ENCODE data around the genes HSD17B1 and RETREG3.

GRCh38 chr17:42273509-42274355 lies 2.5 kb downstream of the STAT5B start:
- PRO-cap, 2 experiments = no peak in any of the 2 experiments

- PRO-cap, 2 experiments = no peak in any of the 2 experiments
Observed at GRCh38 chr17:42274356-42275204, 1.6 kb downstream of the STAT5B start.

DNA sequence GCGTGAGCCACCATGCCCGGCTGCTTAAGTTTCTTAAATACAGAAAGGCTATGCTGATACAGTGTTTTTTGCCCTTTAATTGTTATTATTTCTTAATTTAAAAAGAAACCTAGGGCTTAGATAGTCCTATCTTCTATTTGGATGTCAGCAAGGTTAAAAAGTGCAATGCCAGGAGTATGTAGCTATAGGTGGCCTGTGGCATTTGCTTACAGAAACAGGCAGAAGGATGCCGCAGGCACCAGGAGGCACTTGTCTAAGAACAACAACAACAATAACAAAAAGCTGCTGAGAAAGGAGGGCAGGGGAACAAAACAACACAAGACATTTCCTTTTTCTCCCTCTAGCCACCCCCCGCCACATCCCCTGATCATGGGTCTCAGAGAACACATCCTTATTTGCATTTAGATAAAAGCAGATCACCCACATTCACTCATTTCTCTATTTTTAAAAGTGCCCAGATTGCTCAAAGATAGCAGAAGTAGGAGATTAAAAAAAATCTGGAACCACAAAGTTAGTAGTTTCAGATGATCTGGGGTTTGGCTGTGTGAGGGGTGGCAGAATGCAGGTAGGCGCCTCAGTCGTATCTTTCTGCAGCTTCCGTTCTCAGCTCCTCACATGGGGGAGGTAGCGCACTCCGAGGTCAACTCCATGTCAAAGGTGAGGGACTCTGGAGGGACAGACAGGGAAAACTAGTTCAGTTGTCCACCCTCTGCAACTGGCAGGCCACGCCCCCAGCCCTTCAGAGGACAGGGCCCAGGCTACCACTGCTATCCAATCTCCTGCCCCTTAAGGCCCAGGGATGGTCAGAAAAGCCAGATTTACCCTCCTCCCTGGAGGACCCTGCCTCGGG lies 27.1 kb downstream of the STAT5A start:
- PRO-cap, 2 experiments = no peak in any of the 2 experiments

GRCh38 chr17:42422306-42422966 lies 620 bp downstream of the CAVIN1 start:
- PRO-cap, 2 experiments = no peak in any of the 2 experiments

GRCh38 chr17:42512264-42513152 lies 23.5 kb upstream of the NAGLU start:
- PRO-cap, 2 experiments = no peak in any of the 2 experiments

DNA sequence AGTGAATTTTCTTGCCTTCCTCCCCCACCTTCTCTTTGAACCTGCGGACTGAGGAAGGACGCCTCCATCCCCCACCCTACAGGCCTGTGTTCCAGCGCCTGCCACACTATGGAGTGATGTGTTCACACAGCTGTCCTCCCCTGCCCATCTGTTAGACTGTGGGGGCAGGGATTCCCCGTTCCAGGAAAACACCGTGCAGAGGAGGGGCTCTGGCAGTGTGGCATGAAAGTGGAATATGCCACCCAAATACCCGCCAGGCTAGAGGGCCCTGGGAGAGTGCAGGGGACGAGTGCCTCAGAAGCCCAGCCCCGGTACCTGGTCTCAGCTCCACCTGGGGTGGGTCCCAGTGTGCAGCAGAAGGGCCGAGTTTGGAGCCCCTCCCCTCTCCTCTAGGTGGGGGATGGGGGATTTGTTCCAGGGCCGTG lies 898 bp downstream of the NAGLU start:
- PRO-cap, 2 experiments = peak in 2 of 2 experiments; most common minus-strand start position 158 of the sequence (in 2)

DNA sequence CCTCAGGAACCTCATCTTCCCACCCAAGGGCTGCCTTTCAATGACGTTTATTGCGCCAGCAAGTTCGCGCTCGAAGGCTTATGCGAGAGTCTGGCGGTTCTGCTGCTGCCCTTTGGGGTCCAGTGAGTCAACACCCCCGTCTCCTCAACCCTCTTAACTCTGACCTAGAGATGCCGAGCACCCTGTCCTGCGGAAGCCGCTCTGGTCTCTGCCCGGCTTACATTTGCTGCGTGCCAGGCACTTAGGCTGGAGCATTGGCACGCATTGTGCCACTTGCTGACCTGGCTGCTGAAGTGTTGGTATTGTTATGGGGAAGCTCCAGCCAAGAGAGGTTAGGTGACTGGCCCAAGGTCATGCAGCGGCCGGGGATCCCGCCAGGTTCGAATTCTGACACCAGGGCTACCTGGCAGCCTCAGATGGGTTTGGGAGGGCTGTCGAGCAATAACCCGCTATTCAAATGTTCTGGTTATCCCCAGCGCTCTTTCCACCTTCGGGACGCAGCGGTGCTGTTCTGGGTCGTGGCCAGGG lies 5.1 kb upstream of the HSD17B1 start:
- PRO-cap, 2 experiments = peak in 1 of 2 experiments; most common plus-strand start position 348 of the sequence (in 1)

DNA sequence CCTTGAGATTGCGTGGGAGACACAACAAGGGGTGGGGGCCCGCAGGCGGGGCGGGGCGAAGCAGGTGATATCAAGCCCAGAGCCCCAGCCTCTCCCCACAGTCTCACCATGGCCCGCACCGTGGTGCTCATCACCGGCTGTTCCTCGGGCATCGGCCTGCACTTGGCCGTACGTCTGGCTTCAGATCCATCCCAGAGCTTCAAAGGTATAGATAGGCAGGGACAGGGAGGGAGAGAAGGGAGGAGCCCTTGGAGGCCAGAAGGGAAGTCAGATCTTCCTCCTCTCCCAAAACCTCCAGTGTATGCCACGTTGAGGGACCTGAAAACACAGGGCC lies at the start of gene HSD17B1:
HSD17B1 (plus strand) TSS at position 98 of the 334 bp plus-strand sequence.
- PRO-cap, 2 experiments = no peak in any of the 2 experiments

DNA sequence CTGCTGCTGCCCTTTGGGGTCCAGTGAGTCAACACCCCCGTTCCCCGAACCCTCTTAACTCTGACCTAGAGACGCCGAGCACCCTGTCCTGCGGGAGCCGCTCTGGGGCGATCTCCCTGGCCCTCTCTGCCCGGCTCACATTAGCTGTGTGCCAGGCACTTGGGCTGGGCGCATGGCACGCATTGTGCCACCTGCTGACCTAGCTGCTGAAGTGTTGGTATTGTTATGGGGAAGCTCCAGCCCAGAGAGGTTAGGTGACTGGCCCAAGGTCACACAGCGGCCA lies 1.1 kb downstream of the HSD17B1 start:
- PRO-cap, 2 experiments = no peak in any of the 2 experiments

- PRO-cap, 2 experiments = peak in 2 of 2 experiments; most common minus-strand start chr17:42609374 (in 2)
Observed at GRCh38 chr17:42608230-42609490, at the start of gene RETREG3. Gene RETREG3, minus strand, starts transcription at chr17:42609374.

- PRO-cap, 2 experiments = no peak in any of the 2 experiments
Observed at GRCh38 chr17:42670558-42671122, 6.2 kb downstream of the PLEKHH3 start.

DNA sequence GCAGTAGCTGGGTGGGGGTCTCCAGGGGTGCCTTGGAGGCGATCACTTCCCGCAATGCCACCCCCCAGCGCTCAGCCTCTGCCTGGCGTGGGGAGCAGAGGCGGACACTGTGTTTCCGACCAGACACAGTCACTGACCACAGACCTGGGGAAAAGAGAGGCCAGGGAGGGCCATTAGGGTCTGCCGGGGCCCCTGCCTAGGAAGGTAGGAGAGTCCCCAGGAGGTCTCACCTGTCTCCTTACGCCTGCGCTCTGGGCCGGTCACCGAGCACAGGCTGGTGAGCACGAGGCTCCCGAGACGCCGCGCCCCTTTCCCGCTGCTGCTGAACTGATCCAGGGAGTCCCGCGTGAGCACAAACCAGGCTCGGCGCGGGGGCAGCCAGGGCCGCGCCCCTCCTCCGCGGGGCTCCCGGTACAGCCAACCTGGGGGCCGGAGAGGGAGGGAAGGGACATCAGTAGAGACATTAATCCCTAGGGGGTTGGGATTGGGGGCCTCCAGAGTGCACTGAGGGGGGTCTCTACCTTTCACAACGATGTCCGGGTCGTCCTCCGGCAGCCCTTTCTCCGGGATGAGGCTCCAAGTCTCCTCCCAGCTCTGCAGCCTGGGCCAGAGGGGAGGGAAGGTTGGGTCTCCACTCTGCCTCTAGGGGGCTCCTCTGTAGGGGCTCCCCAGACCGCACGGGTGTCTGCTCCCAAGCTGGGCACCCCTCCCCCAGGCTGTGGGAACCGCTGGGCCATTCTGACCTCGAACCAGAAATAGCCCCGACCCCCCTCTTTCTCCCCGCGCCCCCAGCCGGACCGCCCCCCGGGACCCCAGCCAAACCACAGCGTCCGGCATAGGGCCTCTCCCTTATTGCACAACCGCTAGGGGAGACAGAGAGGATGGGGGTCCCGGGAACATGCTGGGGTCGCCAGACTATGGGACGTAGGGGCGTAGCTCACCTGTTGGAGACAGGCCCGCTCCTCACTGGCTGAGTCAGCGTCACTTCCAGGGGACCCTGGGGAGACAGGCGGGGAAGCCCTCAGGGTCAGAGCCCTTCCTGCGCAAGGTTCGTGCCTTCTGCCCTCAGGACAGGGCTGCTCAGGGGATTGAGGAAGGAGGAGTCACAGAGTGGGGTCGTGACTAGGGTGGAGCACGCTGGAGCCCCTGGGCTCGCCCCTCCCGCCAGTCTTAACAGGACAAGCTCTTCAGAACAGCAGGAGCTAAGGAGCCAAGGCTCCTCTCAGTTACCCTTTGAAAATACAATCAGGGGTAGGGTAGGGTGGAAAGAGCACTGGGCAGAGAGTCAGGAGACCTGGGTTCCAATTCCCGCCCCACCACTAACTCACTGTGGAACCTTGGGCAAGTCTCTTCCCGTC lies 2.9 kb downstream of the PLEKHH3 start:
- PRO-cap, 2 experiments = no peak in any of the 2 experiments

DNA sequence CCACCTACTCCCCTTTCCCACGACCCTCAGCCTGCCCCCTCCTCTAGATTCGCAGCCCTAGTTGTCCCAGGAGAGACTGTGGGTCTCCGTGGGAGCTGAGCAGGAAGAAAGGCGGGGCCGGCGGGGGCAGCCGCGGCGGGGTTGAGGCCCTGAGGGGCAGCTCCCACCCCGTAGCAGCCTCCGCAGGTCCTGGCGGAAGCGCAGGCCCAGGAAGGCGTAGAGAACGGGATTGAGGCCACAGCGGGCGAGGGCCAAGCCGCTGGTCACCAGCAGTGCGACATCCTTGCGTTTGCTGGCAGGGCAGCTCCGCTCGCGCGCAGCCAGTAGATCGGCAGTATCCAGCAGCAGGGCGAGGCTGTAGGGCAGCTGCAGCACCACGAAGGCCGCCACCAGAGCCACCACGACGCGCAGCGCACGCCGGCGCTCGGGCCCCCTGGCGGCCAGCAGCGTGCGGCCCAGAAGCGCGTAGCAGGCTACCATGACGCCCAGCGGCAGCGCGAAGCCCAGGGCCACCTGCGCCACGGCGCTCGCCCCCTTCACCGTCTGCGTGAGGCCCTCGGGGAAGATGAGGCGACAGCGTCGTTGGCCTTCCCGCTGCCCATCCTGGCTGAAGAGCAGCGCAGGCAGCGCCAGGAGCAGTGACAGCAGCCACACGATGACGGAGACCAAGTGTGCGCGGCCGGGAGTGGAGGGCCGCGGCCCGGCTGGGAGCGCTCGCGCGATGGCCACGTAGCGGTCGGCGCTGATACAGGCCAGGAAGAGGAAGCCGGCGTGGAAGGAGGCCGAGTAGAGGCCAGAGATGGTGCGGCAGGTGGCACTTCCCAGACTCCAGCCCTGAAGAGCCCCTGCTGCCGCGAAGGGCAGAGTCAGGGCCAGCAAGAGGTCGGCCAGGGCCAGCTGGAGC lies 1.9 kb downstream of the CCR10 start:
- PRO-cap, 2 experiments = no peak in any of the 2 experiments

- PRO-cap, 2 experiments = peak in 1 of 2 experiments; most common plus-strand start chr17:42773824 (in 1); most common minus-strand start chr17:42773800 (in 1)
Observed at GRCh38 chr17:42773643-42773981, 363 bp downstream of the VPS25 start.

GRCh38 chr17:42795449-42796348 lies 2.8 kb downstream of the COA3 start:
- PRO-cap, 2 experiments = no peak in any of the 2 experiments

GRCh38 chr17:43020058-43020587 lies 2.1 kb downstream of the VAT1 start:
- PRO-cap, 2 experiments = no peak in any of the 2 experiments

DNA sequence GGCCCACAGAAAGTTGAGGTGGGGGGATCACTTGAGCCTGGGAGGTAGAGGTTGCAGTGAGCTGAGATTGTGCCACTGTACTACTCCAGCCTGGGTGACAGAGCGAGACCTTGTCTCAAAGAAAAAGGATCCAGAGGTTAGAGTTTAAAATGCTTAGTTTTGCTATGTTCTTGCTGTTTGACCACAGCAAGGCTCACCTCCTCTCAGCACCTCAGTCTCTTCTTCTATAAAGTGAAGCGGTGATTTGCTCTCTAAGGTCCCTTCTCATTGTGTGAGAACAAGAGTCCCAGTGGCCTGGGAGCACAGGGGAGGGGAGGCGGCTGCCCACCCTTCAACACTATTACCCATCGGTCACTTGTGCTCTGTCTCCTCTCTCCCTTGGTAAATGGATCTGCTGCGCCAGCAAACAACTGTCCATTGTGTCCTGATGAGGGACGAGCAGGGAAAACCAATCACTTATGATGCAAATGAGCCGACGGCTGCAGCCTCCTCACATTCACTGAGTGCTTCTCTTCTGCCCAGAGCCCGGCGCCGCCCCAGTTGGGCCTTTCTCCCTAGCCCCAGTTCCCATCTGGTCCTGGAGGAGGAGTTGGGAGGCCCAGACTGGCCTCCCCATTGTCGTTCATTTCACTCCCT lies 11.1 kb downstream of the RND2 start:
- PRO-cap, 2 experiments = no peak in any of the 2 experiments

- PRO-cap, 2 experiments = no peak in any of the 2 experiments
Observed at GRCh38 chr17:43169404-43169804, 1.6 kb upstream of the NBR1 start.

GRCh38 chr17:43171795-43172310 lies 839 bp downstream of the NBR1 start:
- PRO-cap, 2 experiments = no peak in any of the 2 experiments

DNA sequence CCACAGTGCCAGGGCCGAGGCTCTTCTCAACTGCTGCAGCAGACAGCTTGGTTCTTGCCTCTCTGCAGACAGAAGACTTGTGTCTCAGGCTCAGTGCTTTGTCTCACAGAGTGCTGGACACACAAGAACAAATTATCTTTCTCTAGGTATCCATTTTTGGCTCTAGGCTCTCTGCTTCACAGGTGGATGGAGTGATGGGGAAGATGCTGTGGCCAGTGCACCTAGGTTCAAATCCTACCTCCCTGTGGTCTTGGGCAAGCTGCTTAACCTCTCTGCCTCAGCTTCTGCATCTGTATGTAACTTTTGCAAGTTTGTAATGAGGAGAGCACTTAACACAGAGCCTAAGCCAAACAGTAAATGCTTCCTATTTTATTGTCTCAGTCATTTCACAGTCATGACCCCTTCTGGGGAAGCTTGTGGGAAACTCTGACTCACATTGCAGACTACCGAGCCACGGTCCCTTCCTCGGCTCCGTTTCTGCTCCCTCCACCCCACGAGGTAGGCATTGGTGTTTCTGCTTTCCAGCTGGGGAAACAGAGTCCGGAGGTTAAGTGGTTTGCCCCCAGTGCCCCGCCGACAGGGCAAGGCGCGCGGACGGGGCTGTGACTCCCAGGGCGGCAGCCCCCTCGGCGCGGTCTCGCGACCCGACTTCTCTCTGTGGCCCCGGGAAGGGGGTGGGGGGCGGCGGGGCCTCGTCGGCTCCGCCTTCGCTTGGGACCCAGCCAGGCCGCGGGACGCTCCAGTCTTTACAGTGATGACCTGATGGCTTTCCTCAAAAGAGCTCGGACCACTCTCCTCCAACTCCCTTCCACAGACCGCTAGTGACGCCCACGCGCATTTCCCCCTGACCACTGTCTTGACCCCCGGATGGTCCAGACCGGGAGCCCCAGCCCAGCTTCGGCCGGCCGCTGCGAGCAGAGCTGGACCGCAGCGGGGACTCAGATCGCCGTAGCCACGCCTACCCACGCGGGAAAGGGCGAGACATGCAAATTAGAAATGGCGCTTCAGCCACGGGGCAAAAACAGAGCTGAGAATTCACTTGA lies 83.8 kb upstream of the ARL4D start:
- PRO-cap, 2 experiments = peak in 1 of 2 experiments; most common plus-strand start position 436 of the sequence (in 1); most common minus-strand start position 940 of the sequence (in 1)

Data from Metastatic Liver Carcinoma in the Adrenal Gland (tissue), 2 donors.